ENCODE measurements around the genes ANKRD23 and SEMA4C.

- PRO-cap, 2 experiments: no peak in any of the 2 experiments
Measured at GRCh38 chr2:96556428-96557424, 20.2 kb downstream of the ARID5A start.

DNA sequence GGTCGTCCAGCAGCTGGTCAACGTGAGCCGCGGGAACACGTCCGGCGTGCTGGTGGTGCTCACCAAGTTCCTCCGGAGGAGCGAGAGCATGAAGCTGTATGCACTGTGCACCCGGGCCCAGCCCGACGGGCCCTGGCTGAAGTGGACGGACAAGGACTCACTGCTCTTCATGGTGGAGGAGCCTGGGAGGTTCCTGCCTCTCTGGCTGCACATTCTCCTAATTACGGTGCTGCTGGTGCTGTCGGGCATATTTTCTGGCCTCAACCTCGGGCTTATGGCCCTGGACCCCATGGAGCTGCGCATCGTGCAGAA, 598 bp downstream of the CNNM4 start:
- PRO-cap, 2 experiments: no peak in any of the 2 experiments

GRCh38 chr2:96792655-96793222, 23.3 kb upstream of the CNNM3 start:
- PRO-cap, 2 experiments: no peak in any of the 2 experiments

DNA sequence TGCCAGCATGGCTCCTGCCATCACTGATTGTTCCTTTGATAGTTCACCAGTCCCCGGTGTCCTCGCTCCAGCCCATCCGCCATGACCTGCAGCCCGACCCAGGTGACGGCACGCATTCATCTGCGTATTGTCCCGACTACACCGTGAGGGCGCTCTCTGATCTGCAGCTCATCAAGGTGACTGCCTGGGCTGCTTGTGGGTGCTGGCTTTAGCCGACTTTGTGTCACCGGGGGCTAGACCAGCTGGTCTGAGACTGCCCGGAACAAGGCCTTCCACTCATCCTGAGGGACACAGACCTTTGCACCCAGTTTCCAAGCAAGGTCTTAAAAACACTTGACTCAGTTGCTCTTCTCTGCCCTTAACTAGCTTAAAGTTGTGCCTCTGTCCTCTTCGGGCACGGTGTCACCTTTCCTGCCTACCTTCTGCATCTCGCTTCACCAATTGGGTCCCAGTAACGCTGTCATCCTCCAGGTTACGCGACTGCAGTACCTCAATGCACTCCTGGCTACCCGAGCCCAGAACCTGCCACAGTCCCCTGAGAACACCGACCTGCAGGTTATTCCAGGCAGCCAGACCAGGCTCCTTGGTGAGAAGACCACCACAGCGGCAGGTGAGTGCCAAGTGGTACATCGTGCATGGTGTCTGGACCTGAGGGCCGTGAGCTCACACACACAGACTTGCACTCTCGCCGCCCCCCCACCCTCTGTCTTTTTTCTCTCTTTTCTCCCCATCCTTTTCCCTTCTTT, 12.6 kb downstream of the CNNM3 start:
- PRO-cap, 2 experiments: no peak in any of the 2 experiments

DNA sequence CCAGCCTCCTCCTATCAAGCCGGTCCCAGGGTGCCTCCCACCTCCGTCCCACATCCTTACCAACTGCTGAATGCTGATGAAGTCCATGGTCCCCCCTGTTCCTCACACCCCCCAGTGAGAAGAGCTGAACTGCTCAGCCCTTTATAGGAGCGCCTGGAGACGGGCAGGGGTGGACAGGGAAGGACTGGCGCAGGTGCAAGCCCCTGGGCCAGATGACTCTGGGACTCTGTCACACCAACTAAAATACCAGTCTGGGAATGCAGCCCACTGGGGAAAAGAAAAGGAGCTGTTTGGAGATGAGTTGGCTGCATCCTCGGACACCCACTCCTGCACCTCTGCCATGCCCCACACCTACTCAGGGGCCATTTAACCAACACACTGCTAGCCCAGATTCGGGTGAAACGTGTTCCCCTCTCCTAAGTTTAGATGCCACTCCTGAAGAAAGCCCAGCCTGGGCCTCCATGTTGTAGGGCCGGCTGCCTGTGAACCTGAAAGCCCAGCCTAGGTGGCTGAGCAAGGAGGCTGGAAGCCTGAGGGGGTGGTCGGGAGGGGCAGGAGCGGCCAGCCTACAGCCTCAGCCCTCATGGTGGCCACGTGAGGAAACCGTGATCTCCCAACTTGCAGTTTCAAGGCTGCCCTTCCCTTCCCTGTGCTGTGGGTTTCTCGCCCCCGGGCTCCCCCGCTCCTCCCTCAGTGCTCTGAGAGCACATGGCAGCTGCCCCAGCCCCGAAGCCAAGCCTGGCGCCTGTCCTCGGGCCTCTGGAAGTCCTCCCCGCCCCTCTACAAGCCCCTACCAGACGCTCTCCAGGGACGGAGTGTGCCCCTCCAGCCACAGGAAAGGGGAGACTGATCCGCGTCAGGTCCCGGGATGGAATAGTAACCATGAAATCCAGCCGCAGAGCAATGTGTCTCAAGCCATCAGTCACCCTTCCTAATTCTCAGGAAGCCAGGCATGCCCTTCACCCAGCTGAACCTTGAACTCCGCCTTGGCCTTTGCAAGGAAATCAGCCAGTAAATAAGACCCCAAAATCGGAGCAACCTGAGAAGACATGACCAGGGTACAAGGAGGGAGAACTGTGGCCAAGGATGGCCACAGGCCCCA, at the start of gene ANKRD23:
ANKRD23 (minus strand) TSS at position 116 of the 1,102 bp plus-strand sequence.
- PRO-cap, 2 experiments: no peak in any of the 2 experiments

DNA sequence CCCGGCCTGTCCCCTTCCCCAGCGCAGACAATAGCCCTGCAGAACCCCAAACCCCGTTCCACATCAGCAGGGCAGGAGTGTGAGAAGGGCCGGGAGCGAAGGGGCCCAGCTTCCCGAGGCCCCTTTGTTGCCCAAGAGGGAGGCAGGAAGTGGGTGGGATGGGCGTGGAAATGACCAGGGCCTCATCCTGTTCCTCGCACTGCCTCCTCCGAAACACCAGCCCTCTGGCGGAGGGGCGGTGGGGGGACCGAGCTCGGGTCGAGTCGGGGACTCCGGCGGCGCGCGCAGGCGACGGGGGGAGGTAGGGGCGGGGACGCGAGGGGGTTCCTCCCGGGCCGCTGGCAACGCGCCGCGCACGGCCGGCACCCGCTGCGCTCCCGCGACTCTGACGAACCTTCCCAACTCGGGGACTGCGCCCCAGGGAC, 1.4 kb downstream of the SEMA4C start:
- PRO-cap, 2 experiments: peak in 1 of 2 experiments; most common plus-strand start position 219 of the sequence (in 1); most common minus-strand start position 226 of the sequence (in 1)

DNA sequence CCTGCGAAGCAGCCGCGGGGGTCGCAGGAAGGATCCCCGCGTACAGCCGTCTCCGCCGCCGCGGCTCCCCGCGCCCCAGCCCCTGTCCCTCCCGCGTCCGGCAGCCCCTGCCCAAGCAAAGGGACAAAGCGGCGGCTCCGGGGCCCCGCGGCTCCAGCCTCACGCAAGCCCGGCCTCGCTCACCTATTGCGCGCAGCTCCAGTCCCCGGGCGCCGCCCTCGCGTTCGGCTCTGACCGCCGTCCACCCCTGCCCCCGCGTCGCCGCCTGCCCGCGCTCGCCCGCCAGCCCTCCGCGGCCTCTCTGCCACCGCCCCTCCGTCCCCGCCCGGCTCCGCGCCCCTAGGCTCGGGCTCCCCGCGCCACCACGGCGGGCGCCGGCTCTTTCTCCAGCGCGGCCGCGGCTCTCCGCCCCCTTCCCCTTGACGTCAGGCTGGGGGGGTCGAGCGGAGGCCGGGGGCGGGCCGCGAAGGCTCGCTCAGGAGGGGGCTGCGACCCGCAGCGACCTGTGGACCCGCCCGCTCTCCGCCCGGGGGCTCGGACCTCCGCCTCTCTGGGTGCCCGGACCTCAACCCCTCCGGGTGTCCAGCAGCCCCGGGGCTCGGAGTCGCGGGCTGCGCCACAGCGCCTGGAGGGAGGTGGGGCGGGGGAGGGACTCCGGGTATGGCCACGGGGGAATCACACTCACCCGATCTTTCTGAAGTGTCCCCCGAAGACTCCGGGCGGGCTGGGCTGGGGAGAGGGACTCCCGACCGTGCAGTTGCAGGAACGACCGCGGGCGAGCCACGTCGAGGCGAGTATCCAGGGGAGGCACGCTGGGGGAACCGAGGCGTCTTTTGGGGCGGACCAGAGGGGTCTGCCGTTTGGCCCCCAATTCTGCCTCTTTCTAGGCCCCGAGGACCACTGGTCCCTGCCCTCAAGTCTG, at the start of gene SEMA4C:
SEMA4C (minus strand) TSS at position 388 of the 922 bp plus-strand sequence.
- PRO-cap, 2 experiments: peak in 2 of 2 experiments; most common plus-strand start position 186 of the sequence (in 1); most common minus-strand start position 177 of the sequence (in 1)

- PRO-cap, 2 experiments: no peak in any of the 2 experiments
Measured at GRCh38 chr2:96899481-96899825, 29.6 kb upstream of the SEMA4C start.

DNA sequence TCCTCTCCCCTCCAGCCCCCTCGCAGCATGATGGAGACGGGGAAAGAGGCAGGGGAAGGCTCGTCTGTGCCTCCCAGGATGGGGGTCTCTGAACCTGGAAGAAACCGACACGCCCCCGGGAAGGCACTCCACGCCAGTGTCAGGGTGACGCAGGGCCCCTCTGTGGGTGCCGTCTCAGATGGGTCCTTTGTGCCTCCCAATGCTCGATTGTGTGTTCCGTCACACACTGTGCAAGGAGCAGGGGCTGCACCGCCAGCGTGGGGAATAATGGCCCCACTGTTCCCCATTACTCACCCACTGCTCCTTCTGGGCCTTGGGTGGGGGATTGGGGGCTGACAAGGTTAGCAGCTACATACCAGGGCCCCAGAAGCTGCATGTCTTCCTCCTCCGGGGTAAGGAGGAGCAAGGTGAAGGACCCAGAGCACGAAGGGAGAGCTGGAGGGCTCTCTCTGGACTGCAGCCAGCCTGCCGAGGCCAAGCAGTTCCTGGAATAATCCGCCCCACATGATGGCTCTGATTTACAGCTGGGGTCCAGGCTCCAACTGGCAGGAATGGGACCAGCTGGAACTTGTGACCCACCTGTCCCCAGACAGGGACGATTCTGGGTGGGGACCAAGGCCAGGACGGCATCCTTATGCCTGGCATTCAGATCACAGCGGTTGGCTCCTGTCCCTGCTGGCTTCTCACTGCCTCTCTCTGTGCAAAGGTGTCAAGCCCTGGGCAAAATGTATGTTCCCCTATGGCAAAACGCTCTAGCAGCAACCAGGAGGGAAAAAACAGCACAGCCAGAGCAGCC, 36.2 kb downstream of the FAM178B start:
- PRO-cap, 2 experiments: peak in 1 of 2 experiments; most common plus-strand start position 344 of the sequence (in 1); most common minus-strand start position 138 of the sequence (in 1)

GRCh38 chr2:96962298-96962803, 24.0 kb downstream of the FAM178B start:
- PRO-cap, 2 experiments: no peak in any of the 2 experiments

- PRO-cap, 2 experiments: no peak in any of the 2 experiments
Measured at GRCh38 chr2:96970370-96970929, 15.9 kb downstream of the FAM178B start.

GRCh38 chr2:97190767-97191376, 77.9 kb downstream of the ANKRD36 start:
- PRO-cap, 2 experiments: no peak in any of the 2 experiments

DNA sequence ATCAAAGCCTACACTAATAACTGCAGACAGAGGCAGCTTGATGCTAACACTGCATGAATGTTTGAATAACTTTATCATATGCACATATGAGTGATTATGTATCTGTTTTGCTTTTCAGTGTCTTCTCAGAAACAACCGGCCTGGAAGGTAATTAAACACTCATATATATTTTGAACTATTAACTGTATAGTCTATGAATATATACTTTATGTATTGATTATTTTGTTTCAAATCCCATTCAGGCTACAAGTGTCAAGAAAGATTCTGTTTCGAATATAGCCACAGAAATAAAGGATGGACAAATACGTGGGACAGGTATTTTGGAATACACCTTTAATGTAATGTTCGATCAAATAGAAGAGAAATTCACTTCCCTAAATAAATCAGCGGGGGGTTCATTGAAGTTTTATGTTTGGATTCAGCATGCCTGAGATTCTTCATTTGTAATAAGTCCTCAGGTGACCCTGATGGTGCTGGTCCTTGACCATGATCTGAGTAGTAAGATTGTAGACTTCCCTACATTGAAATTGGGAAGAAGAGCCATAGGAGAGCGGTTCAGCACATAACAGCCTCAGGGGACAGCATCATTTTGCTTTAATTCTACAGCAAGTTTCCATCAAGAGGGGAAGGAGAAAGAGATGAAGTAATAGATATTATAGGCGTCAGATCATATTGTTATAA, 102.4 kb downstream of the ANKRD36 start:
- PRO-cap, 2 experiments: no peak in any of the 2 experiments

DNA sequence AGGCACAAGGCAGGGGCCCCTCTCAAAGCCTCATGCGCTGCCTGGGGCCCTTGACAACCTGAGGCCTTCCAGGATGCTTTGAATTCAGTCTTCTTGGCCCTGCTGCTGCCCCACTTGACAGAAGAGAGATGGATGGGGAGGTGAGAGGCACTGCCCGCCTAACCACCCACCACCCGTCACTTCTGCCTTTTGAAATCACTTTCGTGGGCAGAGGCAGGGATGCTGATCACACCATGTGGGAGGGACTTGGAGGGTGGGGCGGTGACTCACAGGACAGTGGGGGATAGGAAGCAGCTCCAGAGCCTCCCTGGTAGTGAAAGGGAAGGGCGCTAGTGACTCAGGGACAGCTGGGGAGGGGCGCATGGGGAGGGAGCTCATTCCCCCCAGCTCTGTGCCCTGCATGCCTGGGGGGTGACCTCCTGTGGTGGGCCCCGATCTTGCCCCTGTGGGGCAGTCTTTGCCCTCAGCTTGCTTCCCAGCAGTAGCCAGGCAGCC, 26.7 kb upstream of the COX5B start:
- PRO-cap, 2 experiments: no peak in any of the 2 experiments

DNA sequence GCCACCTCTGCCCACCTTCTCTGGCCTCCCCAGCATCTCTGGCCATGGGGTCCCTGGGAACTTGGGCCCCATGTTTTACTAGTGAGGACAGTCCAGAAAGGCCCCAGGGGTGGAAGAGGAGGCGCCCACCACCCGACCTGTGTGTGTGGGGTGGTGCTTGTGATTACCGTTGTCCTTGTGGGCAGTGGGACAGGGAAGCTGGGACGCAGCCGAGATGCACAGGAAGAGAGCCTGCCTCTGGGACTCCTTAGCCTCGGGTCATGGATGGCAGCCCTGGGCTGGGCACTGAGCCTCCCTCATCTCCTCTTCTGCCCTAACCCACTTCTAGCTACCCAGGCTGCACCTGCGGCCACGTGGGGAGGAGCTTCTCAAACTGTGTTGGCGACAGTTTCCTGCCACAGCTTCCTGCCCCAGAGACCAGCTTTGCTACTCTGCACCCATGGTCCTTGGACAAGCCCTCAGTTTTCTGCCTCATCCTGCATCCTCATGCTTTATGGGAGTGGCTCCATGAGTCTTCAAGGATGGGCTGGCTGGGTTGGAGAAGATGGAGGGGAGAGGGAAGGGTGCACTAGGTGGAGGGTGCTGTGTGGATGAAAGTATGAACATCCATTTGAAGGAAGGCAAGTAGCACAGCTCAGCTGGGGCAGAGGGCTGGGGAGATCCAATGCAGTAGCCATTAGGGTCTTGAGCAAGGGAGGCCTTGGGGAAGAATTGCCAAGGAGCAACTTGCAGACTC, 5.2 kb downstream of the ZAP70 start:
- PRO-cap, 2 experiments: no peak in any of the 2 experiments

DNA sequence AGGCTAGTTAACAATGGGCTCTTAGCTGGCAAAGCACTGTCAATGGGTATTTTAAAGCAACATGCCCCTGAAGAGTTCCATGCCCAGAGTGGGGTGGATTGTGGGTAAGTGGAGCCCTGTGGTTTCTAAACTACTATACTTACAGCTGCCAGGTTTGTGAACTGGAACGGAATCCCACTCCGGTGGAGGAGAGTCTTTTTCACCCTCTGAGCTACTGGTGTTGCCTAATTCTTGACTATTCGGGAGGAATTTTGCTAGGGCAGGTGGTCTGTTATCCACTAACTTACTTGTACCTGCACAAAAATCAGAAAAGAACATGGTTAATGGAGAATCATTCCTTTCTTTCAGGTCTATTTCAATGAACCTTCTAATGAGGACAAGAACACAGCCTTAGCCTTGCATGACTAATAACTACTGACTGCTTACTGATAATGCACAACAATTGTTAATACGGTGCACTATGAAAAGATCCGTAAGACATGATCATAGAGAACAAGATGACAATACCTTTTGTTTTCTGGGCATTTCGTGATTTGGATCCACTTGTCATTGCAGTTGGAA, 52.7 kb downstream of the ZAP70 start:
- PRO-cap, 2 experiments: no peak in any of the 2 experiments

GRCh38 chr2:97780249-97780772, 66.9 kb downstream of the ZAP70 start:
- PRO-cap, 2 experiments: no peak in any of the 2 experiments

DNA sequence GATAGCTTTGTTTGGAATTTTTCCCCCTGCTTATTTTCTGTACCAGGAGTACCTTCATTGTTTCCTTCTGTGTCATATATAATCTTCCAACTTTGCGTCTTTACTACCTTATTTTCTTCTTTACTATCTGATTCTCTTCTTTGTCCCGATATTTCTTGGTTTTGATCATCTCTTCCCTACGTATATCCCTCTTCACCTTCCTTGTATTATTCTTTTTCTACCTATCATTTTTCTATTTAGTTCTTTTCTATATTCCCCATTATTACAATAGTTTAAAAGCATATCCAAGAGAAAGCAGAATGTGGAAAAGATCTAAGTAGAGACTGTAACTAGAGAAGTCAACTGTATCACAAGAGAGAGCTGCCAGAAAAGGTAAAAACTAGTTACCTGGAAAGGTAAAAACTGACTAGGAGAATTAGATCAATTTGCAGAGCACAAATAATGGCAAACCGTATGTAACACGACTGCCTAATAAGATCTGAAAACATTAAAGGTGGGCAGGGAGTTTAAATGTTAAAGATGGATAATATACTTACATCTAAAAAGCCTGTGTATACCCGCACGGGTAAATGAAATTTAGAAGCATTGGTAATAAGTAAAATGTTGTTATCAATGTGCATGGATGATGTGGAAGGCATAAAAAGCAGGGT, 100.2 kb downstream of the ZAP70 start:
- PRO-cap, 2 experiments: no peak in any of the 2 experiments

DNA sequence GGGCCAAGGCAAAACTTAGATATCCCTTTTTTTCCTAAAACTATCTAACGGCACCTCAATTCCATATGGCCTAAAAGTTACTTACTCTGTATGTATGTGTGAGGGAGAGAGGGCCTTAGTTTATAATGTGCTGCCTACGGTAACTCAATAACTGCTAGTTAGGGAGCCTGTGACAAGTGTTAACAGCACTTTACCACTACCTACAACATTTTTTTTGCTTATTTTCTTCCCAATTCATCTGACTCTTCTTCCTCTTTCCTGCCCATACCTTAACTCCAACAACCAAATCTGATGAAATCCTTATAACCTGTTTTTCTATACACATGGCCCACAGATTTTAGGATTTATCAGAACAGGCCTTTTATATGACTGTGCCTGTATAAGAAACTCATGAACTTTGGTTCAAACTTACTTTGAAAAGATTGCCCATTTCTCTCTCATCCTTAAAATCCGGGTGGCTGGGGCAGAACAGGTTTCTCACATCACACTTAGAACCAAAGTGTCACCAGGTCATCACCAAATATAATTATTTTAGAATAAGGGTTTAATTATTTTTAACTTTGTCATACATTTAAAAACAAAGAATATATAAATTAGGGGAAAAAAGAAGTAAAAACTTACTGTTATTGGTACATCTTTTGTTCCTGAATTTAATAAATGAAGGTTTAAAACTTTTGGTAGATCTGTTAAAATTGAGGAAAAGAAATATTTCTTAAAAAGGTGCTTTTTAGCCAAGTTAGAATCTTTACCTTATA, 119.5 kb downstream of the ZAP70 start:
- PRO-cap, 2 experiments: no peak in any of the 2 experiments

GRCh38 chr2:97854386-97855316, 141.1 kb downstream of the TMEM131 start:
- PRO-cap, 2 experiments: no peak in any of the 2 experiments

All from cerebral cortex (tissue), 2 donors.